Melanocyte of skin (primary cell): ENCODE results near the gene GPR155.

DNA sequence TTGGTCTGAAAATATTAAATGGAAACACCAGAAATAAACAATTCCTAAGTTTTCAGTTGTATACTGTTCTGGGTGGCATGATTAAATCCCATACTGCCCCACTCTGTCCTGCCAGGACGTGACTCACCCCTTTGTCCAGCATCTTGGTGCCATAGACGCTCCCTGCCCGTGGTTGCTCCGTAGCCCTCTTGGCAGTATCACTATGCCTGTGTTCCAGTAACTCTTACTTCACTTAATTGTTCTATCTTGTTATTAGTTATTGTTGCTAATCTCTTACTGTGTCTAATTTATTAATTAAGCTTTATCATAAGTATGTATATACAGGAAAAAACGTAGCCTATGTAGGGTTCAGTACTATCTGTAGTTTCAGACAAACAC, 71.3 kb upstream of the SP3 start:
- CAGE, long polyA plus RNA, 2 experiments = no peak in any of the 2 experiments

GRCh38 chr2:174173972-174174212, 74.4 kb downstream of the OLA1 start:
- CAGE, long polyA plus RNA, 2 experiments = no peak in any of the 2 experiments

DNA sequence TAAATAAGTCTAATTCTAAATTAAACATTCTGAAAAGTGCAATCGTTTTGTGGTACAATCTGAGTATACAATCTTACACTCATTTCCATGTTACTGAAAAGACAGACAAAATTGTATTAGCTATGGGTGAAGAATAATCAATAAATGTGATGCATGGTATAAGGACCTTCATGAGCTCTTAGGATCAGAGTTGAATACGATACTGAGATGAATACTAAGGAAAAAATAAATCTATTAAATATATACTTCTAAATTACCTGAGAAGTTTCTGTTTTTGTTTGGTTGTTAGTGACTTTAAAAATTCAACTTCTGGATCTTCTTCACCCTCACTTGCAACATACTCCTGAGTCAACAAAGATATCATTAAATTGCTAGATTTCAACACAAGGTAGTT, 15.6 kb downstream of the SP9 start:
- CAGE, long polyA plus RNA, 2 experiments = no peak in any of the 2 experiments

- CAGE, long polyA plus RNA, 2 experiments = no peak in any of the 2 experiments
Observed at GRCh38 chr2:174396064-174396564, 584 bp downstream of the SCRN3 start.

DNA sequence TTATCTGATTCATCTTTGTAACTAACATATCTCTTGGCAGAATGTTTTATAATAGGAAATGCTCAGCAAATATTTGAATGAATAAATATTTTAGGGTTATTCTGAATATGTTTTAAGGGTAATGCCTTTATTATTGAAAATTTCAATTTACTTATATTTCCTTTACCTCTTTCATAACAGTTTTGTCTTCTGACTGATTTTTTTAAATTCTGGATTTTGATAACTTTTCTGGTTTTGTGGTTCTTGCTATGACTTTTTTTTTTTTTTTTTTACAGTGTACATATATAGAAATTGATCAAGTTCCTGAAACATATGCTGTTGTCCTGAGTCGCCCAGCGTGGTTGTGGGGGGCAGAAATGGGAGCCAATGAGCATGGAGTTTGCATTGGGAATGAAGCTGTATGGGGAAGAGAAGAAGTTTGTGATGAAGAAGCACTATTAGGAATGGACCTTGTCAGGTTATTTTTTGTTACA, 4.2 kb downstream of the SCRN3 start:
- CAGE, long polyA plus RNA, 2 experiments = no peak in any of the 2 experiments

DNA sequence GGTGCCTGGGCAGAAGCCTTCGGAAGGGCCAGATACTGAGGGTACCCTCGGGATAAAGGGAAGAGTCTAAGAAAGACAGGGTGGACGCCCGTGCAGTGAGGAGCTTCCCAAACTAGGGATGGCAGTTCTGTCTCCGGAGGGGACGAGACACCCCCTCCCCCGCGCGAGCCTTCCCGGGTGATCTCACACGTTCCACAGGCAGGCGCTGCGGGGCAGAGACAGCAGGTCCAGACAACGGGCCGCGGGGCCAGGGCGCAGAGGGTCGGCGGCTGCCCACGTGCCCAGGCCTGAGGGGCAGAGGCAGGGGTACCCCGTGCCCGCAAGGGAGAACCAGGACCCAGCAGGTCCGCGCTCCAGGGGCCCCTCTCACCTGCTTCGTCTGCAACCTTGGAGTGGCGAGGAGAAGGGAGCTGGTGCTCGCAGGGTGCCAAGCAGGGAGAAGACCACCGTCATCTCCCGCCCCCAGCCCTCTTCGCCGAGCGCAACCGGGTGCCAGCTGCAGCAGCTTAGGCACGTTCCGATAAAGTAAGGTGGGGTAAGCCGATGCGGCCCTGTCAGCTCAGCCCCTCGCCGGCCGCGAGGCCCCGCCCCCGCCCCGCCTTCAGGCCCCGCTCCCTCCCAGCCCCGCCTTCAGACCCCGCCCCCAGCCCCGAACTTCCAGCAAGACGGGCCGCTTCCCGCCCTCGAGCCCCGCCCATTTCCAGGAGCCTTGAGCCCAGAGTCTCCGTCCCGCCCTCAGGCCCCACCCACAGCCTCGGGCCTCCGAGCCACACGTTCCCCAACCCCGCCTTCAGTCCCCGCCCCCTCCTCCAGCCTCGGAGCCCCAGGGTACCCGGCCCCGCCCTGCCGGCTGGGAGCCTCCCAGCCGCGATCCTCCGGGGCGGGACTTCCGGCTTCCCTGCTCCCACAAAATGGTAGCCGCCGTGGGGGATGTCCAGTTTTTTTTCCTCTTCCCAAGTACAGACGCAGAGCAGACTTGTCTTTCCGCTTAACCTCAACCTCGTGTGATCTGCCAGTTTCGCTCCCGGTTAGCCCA, at the start of gene GPR155:
TSS of gene GPR155 (minus strand) at position 527 of the 1,036 bp plus-strand sequence.
- CAGE, long polyA plus RNA, 2 experiments = no peak in any of the 2 experiments

DNA sequence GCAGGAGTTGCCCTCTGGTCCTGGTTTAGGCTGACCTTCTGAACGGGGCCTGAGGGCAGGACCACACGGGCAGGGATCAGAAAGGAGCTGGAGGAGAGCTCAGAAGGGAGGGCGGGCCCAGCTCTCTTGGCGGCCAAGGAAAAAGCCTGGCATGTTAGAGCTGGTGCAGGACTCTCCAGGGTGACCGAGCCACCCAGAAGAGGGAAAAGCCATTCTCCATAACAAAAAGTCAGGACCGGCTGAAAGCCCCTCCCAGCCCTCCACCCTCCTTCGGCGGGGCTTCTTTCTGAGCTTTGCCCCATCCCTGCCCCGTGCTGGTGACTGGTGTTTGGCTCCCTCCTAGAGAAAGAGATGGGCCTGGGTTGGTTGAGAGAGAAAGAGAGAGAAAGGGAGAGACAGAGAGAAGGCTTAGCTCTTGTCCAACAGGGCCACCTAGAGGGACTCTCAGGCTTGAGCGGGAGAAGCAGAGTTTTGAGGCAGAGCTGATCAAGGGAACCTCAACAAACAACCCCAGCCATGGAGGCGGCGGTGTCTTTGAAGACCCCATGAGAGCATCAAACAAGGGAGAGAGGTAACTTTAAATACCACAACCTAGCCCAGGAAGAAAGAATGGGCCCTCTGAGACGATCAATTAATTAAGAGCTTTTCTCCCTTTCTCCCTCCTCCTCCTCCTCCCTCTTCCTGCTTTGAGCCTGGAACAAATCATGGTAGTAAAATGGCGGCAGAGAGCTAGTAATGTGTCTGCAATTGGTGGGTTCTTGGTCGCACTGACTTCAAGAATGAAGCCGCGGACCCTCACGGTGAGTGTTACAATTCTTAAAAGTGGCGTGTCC, 50.7 kb downstream of the WIPF1 start:
- CAGE, long polyA plus RNA, 2 experiments = no peak in any of the 2 experiments

GRCh38 chr2:174595887-174596243, 1.7 kb downstream of the WIPF1 start:
- CAGE, long polyA plus RNA, 2 experiments = no peak in any of the 2 experiments

GRCh38 chr2:174599871-174600887, 2.6 kb upstream of the WIPF1 start:
- CAGE, long polyA plus RNA, 2 experiments = no peak in any of the 2 experiments

DNA sequence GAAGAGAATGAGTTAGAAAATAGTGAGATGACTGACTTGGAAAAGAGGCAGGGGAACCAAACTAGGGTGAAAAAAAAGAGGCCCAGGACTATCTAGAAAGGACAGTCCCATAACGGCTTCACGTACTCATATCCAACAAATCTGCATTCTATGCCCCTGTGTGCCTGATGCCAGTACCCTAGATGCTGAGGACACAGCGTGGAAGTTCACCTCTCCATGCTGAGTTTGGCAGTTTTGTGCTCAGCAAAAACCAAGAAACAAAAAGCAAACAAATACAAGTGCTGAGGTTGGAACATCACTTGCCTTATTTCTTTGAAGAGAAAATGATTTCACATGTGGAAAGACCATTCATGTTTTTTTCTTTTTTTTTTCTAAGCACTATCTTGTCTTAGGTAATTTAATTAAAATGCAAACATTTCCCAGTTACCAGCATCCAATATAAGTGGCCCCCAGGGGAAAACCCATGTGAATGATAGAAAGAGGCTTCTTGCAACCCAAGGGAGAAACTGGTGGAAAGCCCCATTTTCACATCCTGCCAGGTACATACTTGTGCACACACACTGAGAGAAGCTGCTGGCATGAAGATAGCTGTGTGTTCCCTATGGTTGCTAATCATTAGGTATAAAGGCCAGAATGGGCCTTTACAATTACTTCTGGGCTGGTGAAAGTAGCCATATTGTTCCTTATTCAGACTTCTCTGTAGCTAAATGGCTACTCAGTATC, 10.7 kb upstream of the WIPF1 start:
- CAGE, long polyA plus RNA, 2 experiments = no peak in any of the 2 experiments

DNA sequence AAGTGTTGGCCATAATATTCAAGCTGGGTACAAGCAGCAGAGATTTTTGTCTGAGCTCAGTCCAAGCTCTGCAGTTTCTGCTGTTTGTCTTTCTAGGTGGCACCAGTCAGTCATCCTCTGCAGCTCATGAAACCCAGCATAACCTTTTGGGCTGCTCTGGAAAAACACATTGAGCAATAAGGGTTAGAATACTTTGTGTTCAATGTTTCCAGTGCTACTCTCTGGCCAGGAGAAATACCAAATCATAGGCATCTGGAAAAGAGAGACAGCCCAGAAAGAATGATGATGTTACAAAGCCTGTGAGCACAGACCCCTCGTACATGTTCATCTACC, 19.5 kb upstream of the WIPF1 start:
- CAGE, long polyA plus RNA, 2 experiments = no peak in any of the 2 experiments

DNA sequence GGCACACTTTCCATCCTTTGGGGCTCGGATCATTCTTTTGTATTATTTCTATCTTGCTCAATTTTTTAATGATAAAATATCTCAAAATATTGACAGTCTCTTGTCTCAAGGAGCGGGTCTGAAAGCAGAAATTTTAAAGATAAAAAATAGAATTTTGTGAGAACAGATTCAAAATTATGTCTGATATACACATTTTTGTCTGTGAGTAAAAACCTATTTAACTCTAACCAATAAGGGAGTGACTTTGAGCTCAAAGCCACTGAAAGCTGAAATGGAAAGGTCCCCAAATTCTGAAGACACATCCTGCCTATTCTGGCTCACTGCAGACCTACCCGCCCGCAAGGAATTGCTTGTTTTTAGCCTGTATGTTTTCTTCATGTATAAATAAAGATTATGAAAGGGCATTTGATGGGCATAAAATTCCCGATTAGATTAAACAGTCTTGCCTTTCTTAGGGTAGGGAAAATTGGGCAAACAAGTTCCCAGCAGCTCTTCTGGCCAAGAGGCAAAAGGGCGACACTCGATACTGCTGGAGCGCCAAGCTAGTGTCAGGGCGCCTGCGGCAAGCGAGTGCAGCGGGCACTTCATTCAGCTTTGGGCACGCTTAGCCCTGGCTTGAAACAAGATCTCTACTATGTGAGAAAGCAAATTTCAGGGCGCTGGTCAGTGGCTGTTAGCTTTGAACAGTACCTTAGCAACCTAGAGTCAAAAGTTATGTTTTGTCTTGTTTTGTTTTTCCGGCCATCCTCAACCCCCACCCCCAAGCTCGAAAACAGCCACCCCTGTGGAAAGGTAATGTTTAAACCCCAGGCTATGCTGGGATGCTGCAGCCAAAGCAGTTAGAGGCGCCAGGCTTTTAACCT, 2.7 kb upstream of the HOXD10 start:
- CAGE, long polyA plus RNA, 2 experiments = no peak in any of the 2 experiments

- CAGE, long polyA plus RNA, 2 experiments = no peak in any of the 2 experiments
Observed at GRCh38 chr2:176121168-176122196, 1.0 kb upstream of the HOXD9 start.

DNA sequence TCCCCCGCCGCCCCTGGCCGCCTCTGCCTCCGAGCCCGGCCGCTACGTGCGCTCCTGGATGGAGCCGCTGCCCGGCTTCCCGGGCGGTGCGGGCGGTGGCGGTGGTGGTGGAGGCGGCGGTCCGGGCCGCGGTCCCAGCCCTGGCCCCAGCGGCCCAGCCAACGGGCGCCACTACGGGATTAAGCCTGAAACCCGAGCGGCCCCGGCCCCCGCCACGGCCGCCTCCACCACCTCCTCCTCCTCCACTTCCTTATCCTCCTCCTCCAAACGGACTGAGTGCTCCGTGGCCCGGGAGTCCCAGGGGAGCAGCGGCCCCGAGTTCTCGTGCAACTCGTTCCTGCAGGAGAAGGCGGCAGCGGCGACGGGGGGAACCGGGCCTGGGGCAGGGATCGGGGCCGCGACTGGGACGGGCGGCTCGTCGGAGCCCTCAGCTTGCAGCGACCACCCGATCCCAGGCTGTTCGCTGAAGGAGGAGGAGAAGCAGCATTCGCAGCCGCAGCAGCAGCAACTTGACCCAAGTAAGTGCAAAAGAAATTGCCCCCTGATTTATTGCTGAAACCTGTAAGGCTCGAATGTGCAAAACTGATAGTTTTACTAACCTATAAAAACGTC, 655 bp downstream of the HOXD9 start:
- CAGE, long polyA plus RNA, 2 experiments = no peak in any of the 2 experiments

DNA sequence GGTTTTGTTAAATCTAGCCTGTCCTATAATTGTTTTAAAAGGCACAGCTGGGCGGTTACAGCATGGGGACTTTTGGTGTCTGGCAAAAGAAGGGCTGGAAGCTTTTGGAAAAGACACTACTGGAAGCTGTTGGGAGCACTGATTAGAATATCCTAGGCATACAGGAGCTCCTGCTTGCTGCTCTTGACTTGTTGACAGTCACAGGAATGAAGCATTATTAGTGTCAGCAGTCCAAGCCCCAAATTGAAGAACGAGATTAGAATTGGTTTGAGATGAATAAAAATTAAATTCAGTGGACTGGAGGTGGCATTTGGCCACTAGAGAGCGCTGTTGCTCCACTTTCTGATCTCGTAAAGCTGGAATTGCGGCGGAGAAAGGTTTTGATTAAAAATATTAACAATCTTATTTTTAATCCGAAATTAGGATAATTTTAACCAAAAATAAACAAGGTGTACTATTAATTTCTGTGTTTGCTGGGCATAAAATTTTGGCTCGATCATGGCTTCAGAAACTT, 2.6 kb upstream of the HOXD8 start:
- CAGE, long polyA plus RNA, 2 experiments = no peak in any of the 2 experiments

- CAGE, long polyA plus RNA, 2 experiments = no peak in any of the 2 experiments
Observed at GRCh38 chr2:176129828-176130865, 642 bp downstream of the HOXD8 start.

DNA sequence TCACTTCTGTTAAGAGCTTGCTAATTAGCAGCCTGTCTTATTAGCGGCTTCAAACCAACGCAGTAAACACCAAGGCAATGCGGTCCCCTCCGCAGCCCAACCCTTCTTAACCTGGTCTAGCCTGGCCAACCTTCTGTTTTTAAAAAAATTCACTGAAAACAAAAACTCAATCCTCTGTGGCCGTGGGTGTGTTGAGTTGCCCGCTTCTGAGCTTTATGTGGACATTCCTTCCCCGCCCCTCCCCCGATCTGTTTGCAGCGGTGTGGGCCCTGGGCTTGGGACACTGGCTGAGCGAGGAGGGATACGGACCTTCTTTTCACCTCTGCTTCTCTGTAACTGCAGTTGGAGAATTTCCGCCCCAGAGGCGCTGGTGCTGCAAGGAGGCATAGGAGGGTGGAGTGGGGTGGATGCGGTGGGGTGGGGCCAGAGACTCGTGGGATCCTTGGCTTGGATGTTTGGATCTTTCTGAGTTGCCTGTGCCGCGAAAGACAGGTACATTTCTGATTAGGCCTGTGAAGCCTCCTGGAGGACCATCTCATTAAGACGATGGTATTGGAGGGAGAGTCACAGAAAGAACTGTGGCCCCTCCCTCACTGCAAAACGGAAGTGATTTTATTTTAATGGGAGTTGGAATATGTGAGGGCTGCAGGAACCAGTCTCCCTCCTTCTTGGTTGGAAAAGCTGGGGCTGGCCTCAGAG, 3.2 kb upstream of the HOXD4 start:
- CAGE, long polyA plus RNA, 2 experiments = no peak in any of the 2 experiments

DNA sequence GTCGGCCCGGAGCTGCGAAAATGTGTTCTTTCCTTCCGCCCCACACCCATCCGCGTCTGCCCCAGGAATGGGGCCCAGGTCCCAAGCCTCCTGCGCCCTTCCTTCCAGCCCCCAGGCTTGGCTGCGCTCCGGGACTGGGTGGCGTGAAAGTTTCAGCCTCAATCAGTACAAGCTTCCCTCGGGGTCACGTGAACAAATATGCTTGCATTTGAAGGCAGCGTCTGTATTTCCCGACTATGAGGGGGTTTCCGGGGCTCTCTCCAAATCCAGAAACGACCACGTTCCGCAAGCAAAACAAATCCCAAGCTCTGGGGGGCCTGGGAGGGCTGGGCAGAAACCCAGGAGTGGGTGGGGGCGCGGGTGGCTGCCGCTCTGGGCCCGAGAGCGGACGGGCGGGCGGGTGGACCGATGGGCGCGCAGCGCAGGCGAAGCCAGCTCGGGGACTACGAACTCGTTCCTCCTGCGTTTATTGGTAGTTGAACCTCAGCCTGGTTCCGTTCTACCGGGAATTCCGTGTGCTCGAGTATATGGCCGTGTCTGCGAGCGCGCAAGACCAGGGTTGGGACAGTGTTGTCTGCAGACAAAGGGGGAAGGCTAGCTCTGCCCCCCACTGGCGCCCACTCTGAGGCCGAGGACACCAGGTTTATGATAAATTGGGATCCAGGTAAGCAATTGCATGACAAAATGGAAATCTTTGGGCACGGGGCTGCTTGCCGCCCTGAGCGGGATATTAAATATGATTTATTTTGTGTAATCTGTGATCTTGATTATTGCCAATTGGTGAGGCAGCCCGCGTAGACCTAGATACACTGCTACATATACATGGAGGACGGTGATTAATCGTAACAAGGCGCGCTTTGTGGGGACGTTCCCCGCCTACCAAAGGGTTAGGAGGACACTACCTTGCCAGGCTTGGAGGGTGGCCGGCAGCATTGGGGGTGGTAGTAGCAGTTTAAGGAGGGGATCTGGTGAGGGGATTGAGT, 3.6 kb downstream of the HOXD3 start:
- CAGE, long polyA plus RNA, 2 experiments = no peak in any of the 2 experiments

DNA sequence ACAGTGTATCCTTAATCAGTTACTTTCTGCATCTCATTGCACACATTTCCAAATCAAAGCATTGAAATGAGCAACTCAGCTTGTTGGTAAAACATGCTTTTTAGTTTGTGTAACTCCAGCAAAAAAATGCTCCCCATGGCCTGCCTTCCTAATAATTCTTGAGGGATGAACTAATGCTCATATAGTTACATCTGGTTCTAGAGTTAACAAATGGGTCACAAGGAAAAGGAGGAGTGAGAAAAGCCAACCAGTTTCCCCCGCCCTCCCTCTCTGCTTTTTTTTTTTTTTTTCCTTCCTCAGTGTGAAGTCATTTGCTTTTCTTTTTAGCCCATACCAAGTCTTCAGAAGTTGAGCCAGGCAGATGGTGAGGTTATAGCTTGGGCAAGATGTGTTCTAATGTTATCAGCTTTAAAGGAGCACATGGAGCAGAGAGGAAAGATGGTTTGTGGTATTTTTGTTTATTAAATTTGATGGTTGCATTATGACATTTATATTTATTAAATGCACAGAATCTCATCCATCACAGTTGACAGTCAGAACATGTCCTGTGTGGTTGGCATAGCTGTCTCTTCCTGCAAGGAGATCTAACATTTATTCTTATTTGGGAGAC, 231.8 kb downstream of the MTX2 start:
- CAGE, long polyA plus RNA, 2 experiments = no peak in any of the 2 experiments

DNA sequence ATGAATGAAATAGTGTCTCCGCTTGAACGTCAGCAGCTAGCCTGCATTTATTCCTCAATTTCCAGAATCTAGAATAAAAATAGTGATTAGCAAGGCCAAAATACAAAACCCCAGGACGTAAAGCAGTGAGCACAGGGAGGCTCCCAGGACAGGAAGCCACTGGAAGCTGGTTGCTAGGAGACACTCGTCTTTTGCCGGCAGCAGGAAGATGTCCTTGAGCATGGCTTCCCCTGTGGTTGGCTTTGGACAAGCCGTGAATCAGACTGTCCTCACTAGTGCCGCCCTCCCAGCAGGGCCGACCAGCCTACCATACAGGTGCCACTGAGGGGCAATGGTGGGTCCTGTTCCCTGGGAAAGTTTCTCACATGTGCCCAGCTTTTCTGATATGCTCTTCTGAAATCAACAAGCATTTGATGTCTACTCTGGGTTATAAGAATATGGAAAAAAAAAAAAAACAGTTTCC, 374.5 kb downstream of the MTX2 start:
- CAGE, long polyA plus RNA, 2 experiments = no peak in any of the 2 experiments